SK-N-MC (cell line): ENCODE measurements around the gene PXDC1.

GRCh38 chr6:3317217-3317785 is 58.6 kb downstream of the PSMG4 start:
- RRBS: no CpG with 5 or more reads among the region's 14 CpGs

GRCh38 chr6:3380551-3381256 is 76.1 kb downstream of the SLC22A23 start:
- RRBS: no CpG with 5 or more reads among the region's 9 CpGs

DNA sequence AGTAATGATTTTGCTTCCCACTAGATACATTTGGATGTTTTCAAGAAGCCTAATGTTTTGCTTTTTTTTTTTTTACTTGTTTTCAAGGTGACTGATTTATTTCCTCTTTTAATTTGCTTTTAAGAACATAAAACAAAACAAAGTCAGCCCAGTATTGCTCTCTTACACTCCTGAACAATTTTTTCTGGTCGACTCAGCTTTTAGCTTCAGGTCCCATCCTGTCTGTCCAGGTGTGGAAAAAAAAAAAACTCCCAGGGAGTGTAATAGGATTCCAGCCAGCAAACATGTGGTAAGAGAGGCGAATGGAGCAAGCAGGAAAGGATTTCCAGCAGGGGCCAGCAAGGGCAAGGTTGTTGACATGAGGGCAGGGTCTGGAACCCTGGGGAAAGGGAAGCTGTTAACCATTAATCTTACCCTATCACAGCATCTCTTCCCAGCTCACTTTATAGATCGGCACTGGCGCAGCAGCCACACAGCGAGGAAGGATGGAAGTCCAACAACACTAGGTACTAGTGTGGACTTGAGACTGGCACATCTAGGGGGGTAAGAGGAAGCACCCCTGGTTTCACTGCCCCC is 53.6 kb downstream of the SLC22A23 start:
- RRBS: no CpG with 5 or more reads among the region's 5 CpGs

GRCh38 chr6:3403692-3404484 is 53.0 kb downstream of the SLC22A23 start:
- RRBS: no CpG with 5 or more reads among the region's 10 CpGs

- RRBS: no CpG with 5 or more reads among the region's 9 CpGs
Observed at GRCh38 chr6:3421715-3422057, 35.2 kb downstream of the SLC22A23 start.

DNA sequence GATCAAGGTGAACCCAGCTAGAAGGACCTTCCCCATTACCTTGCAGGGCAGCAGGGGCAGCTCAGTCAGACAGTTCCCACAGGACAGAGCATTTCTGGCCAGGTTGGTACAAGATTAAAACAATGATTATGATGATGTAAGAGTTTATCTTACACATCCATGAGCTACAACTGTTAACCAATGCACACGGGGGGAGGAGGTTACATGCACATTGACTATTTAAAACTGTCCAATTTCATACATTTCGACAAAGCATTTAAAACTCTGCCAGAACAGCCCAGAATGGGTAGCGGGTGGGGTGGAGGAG is 2.2 kb downstream of the SLC22A23 start:
- RRBS: no CpG with 5 or more reads among the region's 3 CpGs

DNA sequence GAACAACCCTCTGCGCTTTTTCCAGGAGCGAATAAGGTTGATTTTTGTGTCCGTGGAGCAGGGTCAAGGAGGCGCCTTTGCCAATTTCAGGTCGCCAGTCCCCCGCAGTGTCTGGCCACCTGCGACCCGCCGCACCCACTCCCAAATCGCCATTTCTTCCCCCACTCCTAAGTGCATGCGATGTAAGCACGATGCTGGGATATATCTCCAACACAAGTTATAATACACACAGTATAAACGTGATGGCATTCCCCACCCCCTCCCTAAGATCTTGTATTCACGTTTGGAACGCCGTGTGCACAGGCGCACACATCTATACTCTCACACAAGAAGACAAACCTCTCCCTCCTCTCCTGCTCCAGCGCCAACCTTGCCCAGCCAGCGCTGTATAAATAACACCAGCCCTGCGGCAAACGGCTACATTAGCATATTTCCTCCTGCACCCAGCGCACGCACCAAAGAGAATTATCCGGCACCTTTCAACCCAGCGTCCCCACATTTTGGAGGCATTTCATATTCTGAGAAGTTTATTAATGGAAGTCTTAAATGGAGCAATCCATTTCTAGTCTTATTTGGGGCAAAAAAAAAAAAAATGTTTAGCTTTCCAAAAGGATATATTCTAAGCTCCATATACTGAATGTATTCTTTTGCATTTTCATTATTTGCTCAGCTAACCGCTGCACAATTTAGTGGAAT is 879 bp upstream of the SLC22A23 start:
- RRBS: no CpG with 5 or more reads among the region's 26 CpGs

DNA sequence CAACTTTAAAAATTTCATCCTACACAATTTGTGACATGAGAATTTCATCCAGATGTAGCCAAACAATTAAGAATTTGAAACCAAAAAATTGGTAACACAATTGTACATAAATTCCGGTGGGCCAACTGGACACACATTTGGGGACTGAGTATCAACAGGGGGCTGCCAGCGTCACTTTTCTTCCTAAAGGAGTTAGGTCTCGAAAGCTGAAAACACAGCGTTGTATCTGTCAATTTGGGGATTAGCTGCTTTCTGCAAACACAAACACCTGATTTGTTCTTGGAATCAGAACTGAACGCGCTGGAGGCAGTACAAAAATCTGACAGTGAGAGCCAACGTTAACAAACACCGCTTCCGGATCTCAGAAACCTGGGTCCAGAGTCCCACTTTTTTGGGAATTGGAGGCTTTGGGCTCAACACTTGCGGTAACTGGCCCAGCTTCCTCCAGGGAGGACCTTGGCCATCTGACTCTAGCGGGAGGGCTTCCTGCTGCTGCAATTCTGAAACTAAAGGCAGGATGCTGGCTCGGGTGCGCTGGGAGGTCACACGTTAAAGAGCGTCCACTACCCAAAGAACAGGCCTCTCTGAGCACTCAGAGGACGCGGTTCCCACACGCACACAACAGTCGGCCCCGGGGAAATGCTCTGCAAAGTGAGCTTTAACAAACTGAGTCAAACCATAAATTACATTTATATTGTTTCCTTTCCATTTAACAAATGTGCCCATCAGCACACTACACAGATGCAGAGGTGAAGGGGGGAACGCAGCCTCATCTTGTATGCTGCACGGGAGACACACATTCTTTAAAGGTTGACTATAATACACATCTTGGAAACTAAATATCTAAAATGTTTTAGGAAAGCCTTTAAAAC is 8.6 kb downstream of the PXDC1 start:
- RRBS: 88% methylated on average over 1 of the region's 22 CpGs

DNA sequence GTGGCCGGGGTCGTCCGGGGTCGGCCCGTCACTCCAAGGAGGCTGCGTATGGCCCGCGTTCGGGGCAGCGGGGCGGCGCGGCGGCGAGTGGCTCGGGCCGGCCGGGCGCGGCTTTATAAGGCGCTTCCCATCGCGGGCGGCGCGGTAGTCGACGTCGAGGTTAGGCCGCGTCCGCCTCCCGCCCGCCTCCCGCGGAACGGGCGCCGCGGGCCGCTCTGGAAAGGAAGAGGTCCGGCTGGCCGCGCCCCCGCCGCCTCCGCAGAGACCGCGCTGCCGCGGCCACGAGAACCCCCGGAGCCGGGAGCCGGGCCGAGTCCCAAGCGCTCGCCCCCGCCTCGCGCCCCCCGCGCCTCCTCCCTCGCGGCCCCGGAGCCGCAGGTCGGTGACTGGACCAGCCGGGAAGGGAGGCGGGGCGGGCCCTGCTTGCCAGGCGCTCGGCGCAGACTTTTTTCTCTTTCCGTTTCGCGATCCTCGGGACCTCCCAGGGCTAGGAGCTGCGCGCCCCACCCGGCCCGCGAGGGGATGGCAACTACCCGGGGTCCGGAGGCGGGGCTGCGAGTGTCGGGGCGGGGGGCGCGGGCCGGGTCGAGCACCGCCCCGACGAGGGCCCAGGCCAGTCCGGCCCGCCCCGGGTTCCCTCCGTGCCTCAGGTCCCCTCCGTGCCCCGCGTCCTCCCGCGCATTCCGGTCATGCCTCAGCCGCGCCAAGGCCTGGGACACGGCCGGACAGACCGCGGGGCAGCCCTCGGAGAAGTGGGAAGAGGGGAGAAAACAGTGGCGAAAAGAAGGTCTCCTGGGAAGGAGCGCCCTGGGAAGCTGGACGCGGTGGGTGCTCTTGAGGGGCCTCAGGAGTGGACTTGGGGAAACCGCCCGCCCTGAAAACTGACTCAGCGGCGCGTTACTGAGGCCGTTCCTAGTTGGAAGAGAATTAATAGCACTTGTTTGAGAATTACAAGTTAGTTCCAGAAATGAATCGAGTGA is at the start of gene PXDC1:
PXDC1 (minus strand) TSS at position 89 of the 980 bp plus-strand sequence.
- RRBS: 10% methylated on average over 59 of the region's 124 CpGs

DNA sequence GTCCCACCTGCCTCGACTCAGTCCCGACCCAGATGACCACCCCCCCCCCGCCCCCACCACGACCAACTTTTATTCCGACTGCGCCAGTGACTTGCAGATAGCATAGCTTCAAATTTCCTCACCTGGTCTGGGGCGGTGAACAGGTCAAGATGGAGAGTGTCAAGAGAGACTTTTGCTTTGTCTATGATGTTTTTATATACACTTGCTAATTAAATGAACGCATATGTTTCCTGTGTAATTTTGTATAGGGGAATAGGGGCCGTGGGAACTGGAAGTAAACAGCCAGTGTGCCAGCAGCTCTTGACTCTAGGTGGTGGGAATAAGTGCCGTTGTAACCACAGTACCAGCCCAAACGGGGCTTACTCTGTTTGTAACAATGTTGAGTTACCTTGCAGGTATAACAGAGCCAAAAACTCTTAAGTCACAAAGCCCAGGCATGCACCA is 1.3 kb upstream of the PXDC1 start:
- RRBS: no CpG with 5 or more reads among the region's 11 CpGs

- RRBS: 99% methylated on average over 3 of the region's 20 CpGs
Observed at GRCh38 chr6:3771896-3772695, 20.6 kb upstream of the PXDC1 start.

DNA sequence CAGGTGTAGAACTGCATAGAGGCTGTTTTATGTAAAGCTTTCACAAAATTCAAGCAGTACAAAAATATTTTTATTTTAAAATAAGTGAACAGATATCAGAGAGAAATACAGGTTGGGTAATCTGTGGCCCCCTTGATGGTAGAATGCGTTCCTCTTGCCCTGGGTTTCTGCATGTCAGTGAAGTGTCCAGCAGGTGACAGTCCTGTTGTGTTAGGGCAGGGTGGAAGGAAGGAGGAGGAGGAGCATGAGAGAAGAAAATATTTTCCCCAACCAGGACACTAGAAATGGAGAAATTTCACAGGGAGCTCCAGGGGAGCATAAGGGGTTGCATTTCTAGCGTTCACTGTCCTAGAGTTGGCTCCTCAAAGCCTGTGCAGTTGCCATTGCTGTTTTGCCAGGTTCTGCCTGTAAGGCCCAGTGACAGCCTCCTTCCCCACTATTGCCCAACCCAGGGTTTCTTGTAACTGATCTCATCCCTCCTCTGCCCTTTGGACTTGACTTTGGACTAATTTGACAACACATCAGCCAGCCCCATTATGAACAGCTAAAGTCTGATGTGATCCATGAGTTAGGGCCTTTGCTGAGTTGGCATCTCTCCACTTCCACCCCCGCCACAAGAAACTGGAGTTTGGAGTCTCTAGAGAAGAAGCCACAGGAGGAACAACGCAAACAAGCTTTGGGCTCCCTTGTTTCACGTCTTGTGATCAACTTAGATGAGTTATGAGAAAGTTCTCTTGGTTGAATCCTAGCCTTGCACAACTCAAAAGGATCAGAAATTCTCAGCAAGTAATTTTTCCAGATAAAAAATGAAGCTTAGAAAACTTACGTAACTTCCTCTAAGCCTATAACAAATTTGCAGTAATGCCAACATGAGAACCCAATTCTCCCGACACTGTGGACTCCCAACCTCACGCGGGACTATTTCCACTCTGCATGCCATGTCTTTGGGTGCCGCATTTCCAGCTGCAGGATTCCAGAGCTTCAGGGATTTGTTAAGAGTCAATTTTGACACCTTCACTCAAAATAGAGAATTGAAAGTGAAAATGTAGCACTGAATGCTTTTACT is 13.9 kb upstream of the FAM50B start:
- RRBS: no CpG with 5 or more reads among the region's 10 CpGs

- RRBS: no CpG with 5 or more reads among the region's 1 CpG
Observed at GRCh38 chr6:3837604-3838061, 11.5 kb upstream of the FAM50B start.

DNA sequence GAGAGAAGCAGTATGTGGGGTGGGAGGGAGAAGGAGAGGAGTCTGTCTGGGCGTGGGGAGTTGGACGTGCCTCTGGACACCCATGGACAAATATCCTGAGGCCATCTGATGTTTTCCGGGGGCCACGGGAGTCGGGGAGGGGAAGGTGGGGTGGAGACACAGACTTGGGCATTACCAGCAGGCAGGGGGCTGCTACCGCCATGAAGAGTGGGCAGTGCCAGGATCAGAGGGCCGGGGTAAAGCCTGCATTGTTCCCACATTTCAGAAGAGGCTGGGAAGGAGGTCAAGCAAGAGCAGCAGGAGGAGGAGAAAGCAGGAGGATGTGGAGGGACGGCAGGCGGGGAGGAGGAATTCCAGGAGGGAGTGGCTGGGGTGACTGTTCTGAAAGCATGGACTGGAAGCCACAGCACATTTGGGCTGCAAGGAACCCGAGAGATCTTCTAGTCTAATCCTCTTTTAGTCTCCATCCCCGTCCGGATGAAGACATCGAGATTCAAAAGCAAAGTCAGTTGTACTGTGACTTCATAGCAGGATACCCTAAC is 76.9 kb downstream of the FAM50B start:
- RRBS: no CpG with 5 or more reads among the region's 13 CpGs

DNA sequence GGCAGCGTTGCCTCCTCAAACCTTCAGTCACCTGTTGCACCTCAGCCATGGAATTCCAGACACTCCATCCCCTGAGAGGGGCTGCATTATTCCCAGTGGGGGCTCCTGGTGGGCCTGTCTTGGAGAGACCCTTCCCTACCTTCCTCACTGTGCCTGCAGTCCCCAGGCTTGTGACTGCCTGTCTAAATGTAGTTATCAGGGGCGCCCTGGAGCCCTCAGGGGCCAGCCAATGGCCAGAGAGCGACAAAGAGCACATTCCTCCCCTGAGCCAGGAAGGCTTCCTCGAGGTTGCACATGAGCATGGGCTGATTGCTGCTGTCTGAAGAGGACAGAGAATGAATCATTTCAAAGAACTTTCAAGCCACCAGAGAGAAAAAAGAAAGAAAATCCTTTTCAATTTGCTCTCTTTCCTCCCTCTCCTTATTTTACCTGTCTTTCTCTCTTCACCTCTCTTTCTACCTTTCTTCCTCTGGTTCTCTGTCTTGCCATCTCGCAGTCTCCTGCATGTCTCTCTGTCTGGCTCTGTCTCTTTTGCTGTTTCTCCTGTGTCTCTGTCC is 211.7 kb upstream of the ECI2 start:
- RRBS: no CpG with 5 or more reads among the region's 5 CpGs

DNA sequence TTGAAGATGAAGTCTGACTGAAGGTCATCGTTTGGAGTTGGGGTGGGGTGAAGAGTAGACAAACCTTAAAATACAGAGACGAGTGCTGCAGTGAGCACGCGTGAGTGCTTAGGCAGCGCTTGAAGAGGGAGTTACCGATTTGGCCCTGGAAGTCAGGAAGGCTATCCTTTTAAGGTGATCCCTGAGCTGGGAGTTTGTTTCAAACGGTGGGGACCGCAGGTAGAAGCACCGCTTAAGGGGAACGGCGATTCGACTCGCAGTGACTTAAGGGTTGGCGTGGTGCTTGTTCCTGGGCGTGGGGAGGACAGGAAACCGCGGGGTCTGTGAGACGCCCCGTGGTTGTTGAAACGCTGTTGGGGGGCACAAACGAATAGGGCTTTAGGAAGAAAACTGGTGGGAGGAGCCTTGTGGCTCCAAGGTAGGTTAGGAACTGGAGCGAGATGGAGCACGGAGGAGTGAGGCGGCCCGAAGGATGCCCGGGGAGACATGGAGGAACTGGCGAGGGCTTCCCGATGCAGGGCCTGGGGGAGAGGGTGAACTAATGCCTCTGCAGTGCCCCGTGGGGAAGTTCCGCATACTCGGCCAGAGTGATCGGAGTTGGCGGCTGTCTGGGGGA is 1.4 kb upstream of the CDYL start:
- RRBS: no CpG with 5 or more reads among the region's 33 CpGs

GRCh38 chr6:4775310-4775963 is 767 bp upstream of the CDYL start:
- RRBS: 4% methylated on average over 19 of the region's 80 CpGs

- RRBS: 93% methylated on average over 3 of the region's 35 CpGs
Observed at GRCh38 chr6:4891622-4892627, 111.9 kb downstream of the RPP40 start.

- RRBS: no CpG with 5 or more reads among the region's 18 CpGs
Observed at GRCh38 chr6:5025512-5026190, 21.8 kb upstream of the RPP40 start.

GRCh38 chr6:5660429-5661754 is 345.8 kb downstream of the NRN1 start:
- RRBS: no CpG with 5 or more reads among the region's 8 CpGs